Left ventricle myocardium (tissue), 1 donor: ENCODE measurements around the genes ABCA9 and CPSF4L.

DNA sequence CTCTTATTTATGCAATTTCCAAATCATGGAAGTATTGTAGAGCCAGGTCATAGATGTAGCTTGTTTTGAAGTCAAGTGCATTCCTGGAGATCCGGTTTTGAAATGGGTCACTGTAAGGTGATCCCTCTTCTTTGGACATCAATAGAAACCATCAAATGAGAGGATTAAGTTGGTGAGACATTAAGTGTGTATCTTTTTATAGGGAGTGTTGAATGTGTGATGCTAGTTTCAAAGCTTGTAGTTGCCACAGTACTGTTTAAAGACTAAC lies 4.5 kb downstream of the PRKAR1A start:
- PRO-cap = no peak

GRCh38 chr17:68525700-68525999 lies 13.4 kb downstream of the PRKAR1A start:
- PRO-cap = no peak

DNA sequence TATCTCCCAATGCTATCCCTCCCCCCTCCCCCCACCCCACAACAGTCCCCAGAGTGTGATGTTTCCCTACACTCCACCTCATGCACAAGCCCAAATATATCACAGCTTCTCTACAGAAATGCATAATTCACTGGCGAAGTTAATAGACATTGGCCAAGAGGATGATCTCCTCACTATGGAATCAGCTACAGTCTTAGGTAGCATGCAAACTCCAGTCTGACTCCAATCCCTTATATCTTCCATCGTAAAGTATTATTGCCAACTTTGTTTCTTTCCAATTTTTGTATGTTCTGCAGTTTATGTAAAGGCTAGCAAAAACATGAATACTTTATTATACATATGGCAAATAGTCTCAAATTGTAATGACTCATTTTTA lies 1.0 kb downstream of the ABCA8 start:
- PRO-cap = no peak

DNA sequence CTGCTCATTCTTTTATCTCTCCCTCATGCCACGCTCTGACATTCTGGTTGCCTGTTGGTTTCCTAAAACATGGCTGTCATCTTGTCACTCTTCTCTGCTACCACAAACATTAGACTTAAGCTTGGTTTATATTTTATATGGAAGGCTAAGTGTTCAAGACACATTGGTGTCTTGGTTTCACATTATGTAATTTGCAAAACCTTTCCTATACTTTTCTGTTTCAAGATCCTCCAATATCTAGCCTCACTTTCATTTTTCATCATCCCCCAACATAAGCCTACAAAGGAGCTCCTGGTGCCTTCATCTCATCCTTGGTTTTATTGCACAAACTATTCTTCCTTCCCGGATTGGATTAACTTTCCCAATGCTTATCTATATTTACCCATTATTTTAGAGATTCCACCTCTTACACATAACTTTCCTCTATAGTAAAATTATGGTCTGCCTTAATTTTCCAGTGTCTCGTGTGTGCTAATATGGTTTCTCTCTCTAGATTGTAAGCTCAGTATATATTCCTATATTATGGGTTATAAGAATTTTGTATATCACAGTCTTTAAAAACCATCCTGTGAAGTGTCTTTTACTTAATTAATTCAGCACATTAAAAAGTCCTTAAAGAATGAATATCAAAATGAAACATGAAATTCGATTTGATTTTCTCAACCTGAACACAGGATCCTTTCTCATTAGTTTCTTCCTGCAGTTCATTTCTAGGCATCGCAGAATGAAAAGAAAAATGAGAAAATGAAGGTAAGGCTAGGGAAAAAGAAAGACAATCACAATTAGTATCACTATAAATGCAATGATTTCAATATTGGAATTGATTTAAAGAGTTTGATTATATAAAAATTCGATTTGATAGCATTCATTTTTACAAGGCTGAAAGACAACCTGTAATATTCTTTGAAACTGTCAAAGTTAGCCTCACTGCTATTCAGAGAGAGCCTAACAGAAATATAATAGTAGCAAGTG lies 36.6 kb upstream of the ABCA8 start:
- PRO-cap = no peak

DNA sequence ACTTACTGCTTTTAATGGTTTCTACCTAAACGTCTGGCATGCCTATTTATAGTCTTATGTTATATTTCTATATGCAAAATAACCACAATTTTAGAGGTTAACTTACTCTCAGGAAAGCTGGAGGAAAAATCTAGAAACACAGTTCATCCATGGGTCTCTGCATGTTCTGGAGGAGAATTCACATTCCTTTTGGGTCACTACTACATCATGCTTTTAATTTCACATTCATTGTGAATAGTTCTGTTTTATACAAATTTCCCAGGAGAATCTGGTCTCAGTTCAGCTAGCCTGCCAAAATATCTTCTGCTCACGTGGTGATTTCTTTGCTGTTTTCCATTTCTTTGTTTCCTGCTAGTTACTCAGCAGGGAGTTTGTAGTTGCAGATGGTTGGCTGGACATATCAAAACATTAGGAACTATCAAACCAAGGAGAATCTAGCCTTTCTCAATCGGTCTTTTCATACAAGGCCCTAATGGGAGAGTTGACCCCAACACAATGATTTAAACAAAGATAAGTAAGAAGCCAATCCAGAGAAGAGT lies at the start of gene ABCA9:
Gene ABCA9, minus strand, starts transcription at position 168 of the 539 bp plus-strand sequence.
- PRO-cap = bidirectional peak, plus-strand start at position 358 of the sequence, minus-strand start at position 168 of the sequence

- PRO-cap = no peak
These were observed 29.7 kb upstream of the ABCA9 start for GRCh38 chr17:69090367-69090823.

GRCh38 chr17:69090824-69091374 lies 30.2 kb upstream of the ABCA9 start:
- PRO-cap = no peak

- PRO-cap = no peak
These were observed 1.1 kb downstream of the ABCA10 start for GRCh38 chr17:69227529-69227862.

GRCh38 chr17:69268450-69269039 lies 39.9 kb upstream of the ABCA10 start:
- PRO-cap = no peak

DNA sequence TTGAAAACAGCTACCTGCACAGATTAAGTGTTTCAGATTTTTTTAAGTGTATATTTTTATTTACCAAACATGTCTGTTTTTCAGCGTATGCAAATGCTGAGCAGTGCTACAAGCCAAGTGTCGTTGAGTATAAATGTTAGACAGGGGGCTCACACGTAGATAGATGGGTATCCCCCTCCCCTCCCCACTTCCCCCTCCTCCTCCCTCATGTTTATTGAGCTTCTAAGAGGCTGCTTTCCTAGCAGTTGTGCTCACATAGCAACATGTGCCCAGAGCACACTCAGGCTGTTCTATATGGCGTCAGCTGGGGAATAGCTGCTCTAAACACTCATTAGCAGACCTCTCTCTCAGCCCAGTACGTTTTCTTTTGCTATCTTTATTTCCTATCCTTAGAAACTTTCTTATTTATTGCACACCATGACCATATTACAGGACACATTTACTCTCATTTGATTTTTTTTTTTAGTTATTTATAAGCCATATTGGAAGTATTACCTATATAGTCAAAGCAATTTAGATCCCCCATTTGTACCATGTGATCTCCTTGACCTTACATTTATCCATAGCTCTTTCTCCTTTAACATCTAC lies 1.8 kb downstream of the KCNJ2 start:
- PRO-cap = no peak

DNA sequence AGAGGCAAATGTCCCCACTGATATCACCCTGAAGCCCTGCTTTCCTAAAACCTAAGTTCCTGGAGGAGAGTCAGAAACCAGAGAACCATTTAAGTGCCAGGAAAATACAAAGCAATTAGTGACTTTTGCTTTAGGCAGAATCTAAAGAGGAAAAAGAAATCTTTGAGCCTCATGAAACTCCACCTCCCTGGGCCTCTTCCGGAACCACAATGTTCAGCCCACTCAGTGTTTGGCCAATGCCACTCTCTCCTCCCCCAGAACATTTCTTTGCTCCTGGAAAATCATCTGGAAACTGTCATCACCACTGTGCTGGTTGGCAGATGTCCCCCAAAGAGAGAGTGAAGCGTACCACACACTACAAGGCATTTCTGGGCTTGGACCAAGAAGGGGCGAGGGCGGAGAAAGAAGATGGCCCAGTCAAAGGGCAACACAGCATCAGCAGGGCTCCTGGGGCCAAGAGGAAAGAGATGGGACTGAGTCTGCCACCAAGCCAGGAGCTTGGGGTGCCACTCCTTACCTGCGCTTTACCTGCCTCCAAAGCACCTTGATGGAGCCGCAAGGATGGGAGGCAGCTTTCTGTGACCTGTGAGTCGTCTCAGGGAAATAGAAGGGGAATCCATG lies 7.0 kb upstream of the SOX9 start:
- PRO-cap = no peak

GRCh38 chr17:72116140-72116658 lies 4.6 kb upstream of the SOX9 start:
- PRO-cap = no peak

- PRO-cap = no peak
These were observed 62.4 kb downstream of the SOX9 start for GRCh38 chr17:72183207-72183722.

GRCh38 chr17:72342385-72343436 lies 221.9 kb downstream of the SOX9 start:
- PRO-cap = no peak

- PRO-cap = no peak
These were observed 311.4 kb downstream of the SOX9 start for GRCh38 chr17:72432016-72432772.

DNA sequence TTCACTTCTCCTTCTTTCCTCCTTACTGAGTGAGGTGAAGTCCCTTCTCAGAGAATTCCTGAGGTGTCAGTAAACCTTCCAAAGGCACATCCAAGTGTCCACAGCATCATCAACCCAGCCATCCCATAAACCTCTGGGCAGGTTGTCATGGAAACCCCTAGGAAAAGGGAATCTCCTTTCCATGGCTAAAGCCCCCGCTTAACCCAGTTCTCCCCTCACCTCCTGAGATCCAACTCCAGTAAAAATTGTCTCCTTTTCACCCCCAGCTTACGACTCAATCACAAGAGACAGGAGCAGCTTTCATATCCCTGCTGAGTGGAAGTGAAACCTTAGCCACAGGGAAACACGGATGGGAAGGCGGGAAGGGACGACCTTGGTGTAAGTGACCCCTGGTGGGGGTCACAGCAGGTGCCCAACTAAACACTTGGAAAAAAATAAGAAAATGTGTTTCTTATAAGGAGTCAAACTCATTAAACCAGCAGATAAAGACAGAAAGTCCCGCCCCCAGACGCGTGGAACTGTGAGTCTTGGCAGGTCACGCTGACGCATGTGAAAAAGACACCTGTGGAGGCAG lies 432.0 kb downstream of the SOX9 start:
- PRO-cap = no peak

DNA sequence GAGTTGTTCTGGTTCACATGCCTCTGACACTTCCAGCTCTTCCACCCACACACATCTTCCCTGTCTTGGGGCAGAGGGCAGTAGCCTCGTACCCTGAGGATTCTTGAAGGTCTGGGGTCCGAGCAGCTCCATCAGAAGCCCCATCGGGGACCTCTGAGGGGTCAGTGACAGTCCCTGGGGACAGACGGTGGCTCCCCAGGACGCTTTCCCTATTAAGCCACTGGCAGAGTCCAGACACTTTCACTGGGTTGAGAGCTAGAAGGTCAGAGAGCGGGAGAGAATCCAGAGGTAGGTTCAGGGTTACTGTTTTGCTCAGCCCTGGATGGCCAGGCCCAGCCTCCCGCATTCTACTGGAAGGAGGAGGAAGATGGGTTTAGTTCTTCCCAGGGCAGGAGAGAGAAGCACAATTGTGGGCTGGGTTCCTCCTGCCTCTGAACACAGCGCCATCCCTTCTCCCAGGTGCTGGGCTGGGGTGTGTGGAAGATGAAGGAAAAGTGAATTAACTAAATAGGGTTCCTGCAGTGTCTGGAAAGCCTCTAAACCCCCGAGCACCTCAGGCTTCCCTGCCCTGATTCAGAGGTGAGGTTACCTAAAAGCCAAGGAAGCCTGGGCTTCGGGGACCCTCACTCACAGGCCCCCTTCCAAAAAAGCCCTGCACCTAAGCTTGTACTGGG lies 452.8 kb downstream of the SLC39A11 start:
- PRO-cap = no peak

DNA sequence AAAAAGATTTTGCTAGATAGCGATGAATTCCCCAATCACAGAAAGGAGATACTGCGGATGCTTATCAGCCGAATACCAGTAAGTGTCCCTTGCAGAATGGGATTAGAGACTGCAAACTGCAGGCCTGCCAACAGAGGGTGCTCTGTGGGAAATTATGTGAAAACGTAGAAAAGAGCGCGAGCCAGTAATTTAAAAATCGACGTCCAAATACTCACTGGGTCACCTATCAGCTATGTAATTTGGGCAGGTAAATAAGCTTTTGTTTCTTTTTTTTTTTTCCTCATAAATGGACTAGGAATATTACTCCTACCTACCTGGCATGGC lies 1.4 kb upstream of the COG1 start:
- PRO-cap = no peak

DNA sequence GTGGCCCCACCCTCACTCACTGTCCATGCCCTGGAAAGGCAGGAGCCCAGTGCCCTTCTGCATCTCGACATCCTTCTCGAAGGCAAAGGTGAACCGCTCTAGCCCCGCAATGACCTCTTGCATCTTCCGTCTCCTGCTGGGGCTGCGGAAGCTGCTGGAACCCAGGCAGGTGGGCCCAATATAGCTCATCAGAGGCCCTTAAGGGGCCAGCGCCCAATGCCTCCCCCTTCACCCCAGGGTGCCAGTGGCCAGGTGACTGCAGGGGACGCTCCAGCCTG lies at the start of gene CPSF4L:
Gene CPSF4L, minus strand, starts transcription at position 185 of the 278 bp plus-strand sequence.
- PRO-cap = no peak

DNA sequence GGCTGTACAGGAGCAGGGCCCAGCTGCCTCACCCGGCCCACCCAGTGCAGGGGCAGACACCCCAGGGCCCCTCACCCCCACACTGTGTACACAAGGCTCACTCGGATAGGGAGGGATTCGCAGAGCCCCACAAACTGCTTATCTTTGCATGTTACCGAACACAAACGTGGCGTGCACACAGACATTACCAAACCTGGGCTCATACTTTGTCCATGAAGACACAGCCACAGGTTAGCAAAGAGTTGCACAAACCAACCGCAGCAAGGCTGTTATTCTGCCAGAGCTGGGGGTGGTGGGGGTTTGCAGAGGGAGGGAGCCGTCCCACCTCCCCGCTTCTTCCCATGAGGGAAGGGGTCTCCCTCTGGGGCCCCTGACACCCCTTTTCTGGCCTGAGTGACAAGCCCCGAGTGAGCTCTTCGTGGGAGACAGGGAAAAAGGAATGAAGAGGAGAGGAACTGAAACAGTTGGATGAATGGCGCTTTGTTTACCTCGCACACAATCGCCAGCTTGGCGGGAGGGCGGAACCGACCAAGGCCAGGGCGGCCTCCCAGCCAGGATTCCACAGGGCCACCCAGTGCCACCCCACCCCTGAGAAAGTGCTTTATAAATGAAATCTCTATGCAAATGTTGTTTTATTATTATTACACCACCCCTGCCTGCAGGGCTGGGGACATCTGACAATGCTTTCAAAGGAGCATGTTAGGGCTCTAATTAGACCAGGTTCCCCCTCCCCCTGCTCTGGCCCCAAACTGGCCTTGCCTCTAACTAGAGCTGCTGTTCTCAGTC lies 487 bp upstream of the CPSF4L start:
- PRO-cap = no peak